ENCODE data around the genes CLDN6 and ZNF263.

DNA sequence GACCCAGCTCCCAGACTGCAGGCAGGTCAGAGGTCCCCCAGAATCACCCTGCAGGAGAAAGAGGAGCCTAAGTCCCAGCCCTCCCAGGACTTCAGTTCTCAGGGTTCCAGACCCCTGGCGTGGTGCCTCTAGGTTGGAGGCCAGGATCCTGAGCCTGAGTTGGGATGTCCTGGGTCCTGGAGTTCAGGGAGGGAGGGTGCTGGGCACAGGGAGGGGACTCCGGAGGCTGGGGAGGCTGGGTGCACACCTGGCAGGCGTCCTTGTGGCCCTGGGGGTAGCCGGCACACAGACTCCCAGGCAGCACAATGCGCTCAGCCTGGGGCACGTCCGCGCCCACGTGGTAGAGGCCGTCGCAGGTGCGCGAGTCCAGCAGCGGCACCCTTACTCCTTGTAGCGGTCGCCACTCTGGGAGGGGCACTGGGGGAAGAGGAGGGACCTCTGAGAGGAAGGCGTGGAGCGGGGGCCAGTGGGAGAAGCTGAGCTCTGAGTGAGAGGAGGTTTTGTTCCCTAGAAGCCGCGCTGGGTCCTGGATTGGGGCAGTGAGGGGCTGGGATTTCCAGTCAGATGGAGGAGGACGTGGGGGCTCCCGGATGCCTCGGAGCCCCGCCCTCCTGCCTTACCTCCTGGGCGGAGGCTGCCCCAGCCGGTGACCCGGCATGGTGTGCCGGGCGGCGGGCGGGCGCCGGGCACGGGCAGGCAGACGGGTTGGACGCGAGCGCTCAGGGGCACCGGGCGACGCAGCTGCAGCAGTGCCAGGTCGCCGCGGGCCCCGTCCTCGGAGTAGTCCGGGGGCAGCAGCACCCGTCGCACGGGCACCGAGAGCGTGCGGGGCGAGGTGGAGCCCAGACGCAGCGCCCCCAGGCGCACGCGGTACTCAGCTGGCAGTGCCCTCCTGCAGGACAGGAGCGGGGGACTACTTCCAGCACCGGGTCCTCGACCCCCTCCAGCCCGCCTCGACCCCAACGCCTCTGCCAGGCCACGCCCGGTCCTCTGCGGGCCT is 2.3 kb downstream of the PRSS33 start:
- PRO-cap = bidirectional peak, plus-strand start at position 435 of the sequence, minus-strand start at position 307 of the sequence; unidirectional peak, plus-strand start at position 649 of the sequence

GRCh38 chr16:2891164-2891487 is 8.1 kb downstream of the FLYWCH2 start:
- PRO-cap = no peak

- PRO-cap = no peak
Observed at GRCh38 chr16:2899002-2899375, 12.7 kb upstream of the FLYWCH1 start.

GRCh38 chr16:2936735-2937486 is 25.2 kb downstream of the FLYWCH1 start:
- PRO-cap = no peak

DNA sequence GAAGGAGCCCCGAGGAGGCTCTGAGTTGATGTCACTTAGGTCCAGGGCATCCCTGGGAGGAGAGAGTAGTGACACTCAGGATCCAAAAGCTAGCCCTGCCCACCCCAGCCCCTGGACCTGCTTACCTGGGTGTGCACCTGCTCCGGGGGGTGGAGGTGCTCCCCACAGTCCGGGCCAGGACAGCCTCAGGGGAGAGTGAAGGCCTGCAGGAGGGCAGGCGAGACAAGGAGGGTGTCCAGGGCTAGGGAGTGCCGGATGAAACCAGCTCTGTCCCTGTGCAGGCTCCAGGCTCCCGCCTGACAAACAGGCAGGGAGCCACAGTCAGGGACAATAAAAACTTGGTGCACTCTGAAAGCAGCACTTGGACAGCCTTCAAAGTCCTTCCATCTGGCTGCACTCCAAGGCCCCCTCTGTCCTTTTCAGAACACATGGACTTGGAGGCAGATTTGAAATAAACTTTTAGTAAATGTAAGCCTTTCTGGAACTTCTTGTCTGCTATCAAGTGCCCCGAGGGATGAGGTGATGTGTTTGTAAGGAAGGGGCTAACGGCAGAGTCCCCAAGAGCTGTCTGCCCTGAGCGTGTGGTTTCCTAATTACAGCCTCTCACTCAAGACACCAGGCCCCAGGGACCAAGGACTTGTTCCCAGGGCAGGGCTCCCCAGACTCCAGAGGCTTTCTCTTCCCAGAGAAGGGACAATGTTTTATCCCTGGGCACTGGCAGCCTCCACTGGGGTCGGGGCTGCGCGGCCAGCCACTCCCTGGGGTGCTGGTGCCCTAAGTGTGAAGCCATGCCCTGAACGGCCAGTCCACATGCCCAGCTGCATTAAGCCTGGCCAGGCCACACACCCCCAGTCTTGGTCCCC is 4.1 kb downstream of the PAQR4 start:
- PRO-cap = no peak

DNA sequence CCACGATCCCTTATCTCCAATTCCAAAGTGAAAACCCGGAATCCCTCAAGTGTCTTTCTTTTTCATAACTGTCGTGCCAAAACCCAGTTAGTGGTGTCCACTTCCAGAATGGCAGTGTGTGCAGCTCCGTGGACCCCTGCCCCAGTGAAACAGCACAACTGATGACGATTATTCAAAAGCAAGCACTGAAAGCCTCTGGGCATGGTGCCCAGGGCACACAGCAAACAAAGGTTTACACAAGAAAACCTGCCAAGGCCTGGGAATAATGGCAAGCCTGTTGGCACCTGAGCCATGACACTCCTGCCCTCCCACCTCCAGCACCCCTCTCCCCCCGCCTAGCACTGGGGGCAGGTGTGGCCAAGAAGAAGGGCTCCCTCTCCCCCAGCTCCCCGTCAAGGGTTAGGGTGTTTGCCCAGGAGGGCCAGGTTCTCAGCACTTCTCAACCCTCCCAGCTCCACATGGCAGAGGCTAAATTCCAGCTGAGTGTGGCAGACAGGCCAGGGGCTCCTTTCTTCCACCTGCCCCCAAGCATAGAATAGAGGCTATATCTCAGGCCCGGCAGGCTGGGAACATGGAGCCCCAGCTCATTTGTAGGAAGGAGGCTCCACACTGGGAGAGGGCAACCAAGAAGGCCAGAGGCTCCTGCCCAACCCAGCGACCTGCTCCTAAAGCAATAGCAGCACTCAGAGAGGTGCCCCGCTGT is 2.7 kb downstream of the PKMYT1 start:
- PRO-cap = unidirectional peak, minus-strand start at position 146 of the sequence

DNA sequence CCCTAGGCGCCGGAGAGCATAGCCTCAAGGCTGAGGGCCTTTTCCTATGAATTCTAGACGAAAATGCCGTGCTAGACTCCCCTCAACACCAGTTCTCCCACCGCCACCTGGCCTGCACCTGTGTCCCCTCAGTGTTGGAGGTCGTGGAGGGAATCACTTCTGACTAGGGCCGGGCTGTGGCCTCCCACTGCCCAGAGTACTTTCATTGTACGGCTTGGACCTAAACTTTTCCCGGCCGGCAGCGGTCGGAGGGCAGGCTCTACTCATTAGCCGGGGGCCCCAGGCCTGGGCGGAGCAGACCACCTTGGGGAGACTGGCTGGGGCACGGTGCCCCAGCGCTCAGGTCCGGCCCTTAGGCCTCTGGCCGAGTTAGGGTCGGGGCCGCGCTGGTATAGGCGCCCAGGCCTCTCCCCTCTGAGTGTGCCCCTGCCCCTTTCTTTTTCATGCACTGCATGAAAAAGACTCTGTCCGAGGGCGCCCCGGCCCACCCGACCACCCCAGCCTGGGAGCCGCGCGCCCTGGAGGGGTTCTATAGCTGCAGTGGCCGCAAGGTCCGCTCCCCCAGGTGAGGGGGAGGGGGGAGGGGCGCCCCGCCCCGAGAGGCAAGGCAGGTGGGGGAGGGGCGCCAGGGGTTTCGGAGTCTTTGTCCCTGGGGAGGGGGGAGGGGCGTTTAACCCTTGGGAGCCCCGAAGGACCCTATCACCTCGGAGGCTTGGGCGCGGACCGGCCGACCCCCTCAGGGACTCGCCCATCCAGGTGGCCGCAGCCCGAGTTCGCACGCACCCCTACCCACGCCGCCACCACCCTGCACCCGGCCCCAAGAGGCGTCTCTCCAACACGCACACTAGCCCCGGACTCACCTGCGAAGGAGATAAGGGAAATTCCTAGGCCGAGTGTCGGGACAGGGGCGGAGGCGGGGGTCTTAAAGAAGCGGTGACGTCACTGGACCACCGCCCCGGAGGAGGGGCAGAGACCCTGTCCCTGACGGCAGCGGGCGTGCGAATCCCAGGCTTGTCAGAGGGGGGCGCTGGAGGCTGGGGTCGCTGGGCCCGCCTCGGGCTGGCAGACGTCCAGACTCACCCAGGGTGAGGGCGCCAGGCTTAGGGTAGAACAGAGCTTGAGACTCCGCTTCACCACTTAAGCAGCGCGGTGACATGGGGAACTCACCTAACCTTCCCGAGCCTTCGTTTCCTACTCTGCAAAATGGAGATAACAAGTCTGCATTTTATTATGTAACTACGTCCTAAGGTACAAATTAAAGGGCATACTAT is at the start of gene CLDN6:
Gene CLDN6 (minus strand): TSS at position 895 of the 1,271 bp plus-strand sequence.
- PRO-cap = no peak

- PRO-cap = bidirectional peak, plus-strand start at chr16:3170832, minus-strand start at chr16:3170748
Observed at GRCh38 chr16:3170511-3171202, 35.8 kb downstream of the ZNF213 start.

GRCh38 chr16:3223881-3224299 is 11.1 kb downstream of the ZNF200 start:
- PRO-cap = no peak

DNA sequence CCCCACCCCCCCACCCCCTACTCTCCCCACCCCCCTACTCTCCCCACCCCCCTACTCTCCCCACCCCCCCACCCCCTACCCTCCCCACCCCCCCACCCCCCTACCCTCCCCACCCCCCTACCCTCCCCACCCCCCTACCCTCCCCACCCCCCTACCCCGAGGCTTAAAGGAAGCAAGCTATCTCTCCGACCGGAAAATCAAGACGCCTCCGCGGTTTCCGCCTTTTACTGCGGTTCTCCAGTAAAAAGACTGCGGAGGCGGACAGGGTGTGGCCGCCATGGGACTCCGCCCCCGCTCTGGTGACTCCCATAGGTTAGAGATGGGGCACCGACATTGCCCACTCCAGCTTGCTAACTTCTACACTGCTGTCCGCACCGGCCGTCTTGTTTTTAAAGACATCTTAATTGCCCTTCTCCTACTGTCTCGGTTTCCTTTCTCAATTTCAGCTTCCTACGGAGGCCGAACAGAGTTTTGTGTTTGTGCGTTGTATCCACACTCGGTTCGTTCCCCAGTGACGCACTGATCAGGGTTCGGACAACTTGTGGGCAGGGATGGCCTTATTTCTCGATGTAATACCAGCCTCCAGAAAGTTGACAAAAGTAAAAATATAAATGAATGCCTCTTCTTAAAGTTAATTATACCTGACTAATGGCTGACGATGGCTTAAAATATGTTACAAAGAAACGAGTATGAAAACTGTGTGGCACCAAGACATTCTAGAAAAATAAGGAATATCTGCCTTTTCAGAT is 994 bp upstream of the ZNF200 start:
- PRO-cap = no peak

GRCh38 chr16:3282697-3283129 is 578 bp upstream of the ZNF263 start:
- PRO-cap = bidirectional peak, plus-strand start at chr16:3282936, minus-strand start at chr16:3282855

DNA sequence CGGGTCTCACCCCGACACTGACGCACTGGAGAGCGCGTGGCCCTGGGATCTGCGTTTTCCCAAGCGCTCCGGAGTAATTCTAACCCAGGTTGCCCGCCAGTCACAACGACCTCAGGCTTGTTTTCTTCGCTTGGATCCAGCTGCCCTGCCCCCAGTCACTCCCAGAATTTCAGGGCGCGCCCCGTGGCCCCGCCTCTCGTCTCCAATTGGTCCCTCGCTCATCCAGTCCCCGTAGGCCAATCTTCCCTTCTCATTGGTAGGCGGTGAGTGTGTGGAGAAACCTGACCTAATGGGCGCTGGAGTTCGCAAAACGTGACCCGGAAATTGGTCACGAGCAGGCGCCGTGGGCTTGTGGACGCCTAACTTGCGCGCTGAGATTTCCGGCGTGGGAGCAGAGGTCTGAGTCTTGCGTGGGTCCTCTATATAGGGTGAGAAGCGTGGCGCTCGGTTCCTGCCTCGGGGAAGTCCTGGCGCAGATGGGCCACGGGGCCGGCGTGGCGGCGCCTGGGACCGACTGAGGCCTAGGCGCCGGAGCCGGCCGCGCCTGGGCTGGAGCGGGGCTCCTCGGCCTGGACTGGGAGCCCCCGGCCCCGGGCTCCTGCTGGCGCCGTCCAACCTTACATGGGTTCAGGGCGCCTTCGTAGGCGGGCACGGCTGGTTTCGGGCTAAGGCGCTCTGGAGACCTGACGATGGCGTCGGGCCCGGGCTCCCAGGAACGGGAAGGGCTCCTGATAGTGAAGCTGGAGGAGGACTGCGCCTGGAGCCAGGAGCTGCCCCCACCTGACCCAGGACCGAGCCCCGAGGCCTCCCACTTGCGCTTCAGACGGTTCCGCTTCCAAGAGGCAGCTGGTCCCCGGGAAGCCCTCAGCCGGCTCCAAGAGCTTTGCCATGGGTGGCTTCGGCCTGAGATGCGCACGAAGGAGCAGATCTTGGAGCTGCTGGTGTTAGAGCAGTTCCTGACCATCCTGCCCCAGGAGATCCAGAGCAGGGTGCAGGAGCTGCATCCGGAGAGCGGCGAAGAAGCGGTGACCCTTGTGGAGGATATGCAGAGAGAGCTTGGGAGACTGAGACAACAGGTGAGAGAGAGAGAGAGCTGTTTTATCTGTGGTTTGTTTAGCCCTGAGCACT is at the start of gene ZNF263:
Gene ZNF263 (plus strand): TSS at position 362 of the 1,128 bp plus-strand sequence.
- PRO-cap = bidirectional peak, plus-strand start at position 374 of the sequence, minus-strand start at position 147 of the sequence

- PRO-cap = bidirectional peak, plus-strand start at chr16:3365233, minus-strand start at chr16:3365033
Observed at GRCh38 chr16:3364662-3365389, 9.1 kb downstream of the OR2C1 start.

DNA sequence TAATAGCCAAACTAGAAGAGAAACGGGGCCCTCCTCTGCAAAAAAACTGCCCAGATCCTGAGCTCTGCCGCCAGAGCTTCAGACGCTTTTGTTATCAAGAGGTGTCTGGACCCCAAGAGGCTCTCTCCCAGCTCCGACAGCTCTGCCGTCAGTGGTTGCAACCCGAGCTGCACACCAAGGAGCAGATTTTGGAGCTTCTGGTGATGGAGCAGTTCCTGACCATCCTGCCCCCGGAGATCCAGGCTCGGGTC is 982 bp downstream of the ZNF174 start:
- PRO-cap = no peak

DNA sequence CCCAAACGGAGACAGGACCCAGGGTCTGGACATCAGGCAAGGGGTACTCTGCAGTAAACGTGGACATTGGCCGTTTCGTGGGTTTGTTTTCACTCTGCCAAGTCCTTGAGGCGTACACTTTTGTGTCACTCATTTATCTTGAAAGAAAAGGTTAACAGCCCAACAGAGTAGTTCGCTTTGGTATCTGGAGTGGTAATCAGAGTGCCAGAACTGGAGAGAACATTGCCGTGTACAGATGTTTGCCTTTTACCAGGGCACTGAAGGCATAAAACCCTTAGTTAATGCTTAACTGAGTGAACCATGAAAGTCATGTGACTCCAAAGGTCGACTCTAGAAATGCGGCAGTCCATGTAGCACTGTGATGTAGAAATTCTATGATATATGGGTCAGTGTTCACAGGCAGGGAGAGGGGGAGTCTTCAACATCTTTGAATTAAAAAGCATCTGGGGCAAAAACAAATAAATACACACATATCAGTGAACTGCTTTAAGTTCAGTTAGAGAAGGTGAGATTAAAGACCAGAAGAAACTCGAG is 15.5 kb downstream of the NAA60 start:
- PRO-cap = bidirectional peak, plus-strand start at position 207 of the sequence, minus-strand start at position 251 of the sequence; bidirectional peak, plus-strand start at position 333 of the sequence, minus-strand start at position 259 of the sequence

DNA sequence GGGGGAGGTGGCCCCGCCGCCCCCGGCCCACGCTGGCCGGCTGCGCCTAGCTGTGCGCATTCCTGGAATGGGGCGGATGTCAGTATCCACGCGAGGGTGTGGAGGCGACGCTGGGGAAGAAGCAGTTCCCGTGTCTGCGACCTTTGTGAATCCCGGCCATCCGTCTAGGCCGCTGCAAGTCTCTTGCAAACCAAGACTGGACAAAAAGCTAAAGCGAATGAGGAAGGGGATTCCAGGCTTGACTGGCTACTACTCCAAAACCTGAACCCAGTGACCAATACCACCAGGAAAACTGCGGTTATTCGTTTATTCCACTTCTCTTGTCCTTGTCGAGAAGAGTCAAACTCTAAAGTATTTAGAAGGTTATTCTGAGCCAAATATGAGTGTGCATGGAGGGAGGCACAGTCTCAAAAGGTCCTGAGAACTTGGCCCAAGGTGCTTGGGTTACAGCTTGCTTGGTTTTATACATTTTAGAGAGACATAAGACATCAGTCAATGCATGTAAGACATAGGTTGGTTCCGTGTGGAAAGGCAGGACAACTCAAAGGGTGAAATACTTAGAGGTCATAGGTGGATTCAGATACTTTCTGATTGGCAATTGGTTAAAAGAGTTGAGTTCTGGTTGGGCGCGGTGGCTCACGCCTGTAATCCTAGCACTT is 568 bp upstream of the TRAP1 start:
- PRO-cap = no peak

GRCh38 chr16:3739482-3739878 is 22.2 kb upstream of the TRAP1 start:
- PRO-cap = no peak

DNA sequence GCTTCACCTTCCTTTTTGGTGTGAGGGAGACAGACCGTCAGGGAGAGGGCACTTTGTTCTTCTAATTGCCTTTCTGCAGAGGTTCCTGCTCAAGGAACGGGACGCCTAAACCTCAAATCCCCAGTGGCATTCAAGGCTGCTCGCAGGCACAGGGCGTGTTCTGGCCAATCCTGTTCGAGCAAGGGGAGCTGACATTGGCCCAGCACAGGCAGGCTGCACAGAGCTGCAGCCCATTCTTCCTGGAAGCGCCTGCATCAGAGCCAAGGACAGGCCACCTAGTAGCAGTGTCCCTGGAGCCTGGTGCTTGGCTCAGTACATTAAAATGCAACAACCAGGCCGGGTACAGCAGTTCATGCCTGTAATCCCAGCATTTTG is 72.2 kb upstream of the CREBBP start:
- PRO-cap = no peak

GRCh38 chr16:4019310-4019932 is 96.8 kb downstream of the ADCY9 start:
- PRO-cap = no peak

GRCh38 chr16:4058187-4058936 is 57.9 kb downstream of the ADCY9 start:
- PRO-cap = no peak

All from fallopian tube (tissue), 1 donor.